Camera-type eye (tissue), 1 donor: ENCODE measurements around the genes SEMA6C, ZNF687, RFX5, LINGO4 and THEM4.

DNA sequence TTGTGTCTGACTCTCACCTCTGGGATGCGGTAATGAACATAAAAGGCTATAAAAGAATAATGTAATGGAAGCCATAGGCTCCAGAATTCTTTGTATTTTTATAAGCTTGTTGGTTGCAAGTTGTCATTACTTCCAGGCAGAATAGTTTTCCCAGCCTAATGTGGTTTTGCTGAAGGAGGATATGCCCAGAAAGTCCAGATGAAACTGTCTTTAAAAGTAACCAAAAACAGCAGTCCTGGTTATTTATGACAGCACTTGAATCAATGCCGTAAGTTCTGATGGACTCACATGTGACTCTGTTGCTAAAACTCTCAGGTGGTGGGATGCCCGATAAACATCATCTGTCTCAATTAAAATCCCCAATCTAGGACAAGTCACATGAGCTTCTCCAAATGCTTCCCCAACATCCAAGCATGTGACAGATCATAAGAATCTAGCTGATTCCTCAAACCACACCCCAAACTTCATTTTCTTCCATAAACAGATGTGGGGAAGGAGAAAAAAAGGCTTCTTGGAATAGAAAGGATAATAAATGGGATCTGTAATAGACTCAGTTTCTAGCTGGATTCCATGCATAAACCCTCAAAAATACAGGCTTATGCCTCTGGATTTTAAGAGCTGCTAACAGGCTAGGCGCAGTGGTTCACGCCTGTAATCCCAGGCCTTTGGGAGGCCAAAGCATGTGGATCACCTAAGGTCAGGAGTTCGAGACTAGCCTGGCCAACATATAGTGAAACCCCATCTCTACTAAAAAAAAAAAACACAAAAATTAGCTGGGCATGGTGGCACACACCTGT, 829 bp upstream of the CTSK start:
- RAMPAGE, long total RNA: no peak

DNA sequence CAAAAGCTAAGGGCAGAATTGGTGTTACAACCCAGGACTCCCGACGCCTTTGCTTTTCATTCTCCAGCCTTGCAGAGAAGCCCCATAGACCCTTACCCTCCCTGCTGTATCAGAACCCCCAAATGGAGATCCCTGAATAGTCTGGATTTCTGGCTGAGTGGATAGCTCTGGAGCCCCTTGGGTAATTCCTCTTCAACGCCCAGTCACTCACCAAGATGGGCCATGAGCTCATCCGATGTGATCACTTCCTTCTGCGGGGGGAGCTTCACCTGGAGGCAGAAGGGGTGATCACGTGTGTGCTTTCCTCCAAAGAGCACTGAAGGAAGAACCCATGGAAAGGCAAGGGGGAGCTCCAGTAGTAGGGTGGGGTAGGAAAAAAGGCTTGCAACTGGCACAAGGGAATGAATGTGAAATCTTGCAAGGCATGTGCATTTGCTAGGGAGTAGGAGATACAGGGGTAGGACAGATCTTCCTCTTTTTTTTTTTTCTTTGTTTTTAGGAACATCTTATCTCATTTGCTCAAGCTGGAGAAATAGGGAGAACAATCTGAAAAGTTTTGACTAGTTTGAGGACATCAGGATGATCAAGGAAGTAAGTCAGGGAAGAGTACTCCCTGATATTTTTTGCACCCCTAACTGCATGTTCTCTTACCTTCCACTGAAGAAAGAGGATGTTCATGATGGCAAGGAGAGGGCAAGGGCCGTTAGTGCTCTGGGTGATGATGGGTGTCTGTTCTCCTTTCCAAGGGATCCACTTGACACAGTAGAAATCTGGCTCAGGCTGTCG, 5.0 kb downstream of the MINDY1 start:
- RAMPAGE, long total RNA: no peak

- RAMPAGE, long total RNA: no peak
Observed at GRCh38 chr1:151037078-151037696, 801 bp downstream of the BNIPL start.

DNA sequence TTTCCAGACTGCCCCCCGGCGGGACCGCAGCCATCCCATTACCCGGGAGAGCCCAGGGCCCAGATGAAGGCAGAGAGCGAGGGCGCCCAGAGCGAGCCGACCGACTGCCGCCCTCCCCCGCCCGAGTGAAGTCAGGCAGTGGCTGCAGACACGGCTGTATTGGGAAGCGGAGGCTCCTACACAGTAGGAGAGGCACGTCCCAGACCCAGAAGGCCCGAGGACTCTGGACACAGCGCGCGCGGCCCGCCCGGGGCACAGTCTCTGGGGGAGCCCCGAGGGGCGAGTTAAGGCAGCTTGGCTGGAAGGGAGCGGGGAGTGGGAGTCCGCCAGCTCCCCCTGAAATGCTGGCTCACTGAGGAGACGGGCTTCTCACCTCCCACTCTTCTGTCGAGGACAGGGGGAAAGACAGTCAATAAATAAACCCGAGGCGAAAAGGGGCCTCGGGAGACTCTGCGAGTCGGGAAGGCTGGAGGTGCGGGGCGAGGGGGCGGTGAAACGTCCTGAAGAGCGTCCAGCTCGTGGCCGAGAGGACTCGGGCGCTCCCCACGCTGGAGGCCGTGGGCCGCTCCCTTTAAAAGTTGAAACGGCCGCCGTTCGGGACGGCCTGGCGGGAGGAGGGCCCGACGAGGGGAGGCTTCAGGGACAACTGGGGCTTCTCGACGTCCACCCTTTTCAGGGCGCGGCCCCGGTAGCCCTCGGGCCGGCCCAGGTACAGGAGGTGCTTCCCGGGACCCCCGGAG, 14.3 kb downstream of the SEMA6C start:
- RAMPAGE, long total RNA: no peak

DNA sequence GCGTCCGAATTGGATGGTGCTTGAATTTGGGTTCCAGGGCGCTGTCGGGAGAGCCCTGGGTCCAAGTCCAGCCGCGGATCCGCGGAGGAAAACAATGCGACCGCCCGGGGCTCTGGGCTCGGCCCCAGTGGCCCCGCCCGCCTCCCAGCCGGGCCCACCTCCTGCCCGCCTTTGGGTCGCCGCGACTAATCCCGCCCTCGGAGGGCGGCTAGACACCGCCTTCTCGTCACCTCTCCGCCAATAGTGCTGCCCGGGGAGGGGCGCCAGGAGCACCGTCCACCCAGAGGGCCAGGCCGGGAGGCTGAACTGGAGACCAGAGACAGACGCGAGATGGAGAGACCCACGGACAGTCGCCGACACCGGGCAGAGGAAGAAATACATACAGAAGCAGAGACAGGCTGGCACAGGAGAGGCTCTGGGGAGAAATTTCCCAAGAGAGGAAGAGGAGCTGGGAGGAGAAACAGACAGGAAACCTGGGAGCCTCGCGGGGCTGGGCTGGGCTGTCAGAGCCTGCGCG, at the start of gene SEMA6C:
TSS of gene SEMA6C (minus strand) at position 96 of the 517 bp plus-strand sequence.
- RAMPAGE, long total RNA: no peak

DNA sequence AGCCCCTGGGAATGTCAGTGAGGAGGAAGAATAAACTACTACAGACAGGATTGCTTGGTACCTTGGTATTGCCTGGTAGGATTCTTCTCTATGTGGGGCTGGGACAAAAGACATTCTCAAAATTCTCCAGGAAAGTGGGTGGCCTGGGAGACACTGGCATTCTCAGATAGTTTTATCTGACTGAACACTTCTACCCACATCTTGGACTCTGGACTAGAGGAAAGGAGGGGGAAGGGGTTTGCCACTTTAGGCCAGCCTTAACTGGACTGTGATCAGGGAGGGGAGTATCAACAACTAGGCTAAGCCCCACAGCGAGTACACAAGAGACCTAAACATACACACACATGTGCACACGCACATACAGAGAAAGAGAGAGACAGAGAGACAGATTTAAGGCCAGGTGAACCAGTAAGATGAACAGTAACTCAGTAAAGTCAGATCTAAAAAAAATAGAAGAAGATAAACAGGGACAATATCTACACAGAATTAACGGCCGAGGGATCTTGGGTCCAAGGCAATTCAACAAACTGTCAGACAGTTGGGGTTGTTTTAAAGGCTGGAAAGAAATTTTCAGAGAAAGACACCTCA, 1.3 kb upstream of the SEMA6C start:
- RAMPAGE, long total RNA: no peak

GRCh38 chr1:151194867-151195609, 3.3 kb upstream of the PIP5K1A start:
- RAMPAGE, long total RNA: no peak

- RAMPAGE, long total RNA: no peak
Observed at GRCh38 chr1:151282026-151283061, at the start of gene ZNF687. Gene ZNF687 (plus strand): TSS chr1:151282299.

- RAMPAGE, long total RNA: start-site peak on the minus strand at chr1:151347240-151347293, 50 reads
Observed at GRCh38 chr1:151346214-151347436, at the start of gene RFX5. Gene RFX5 (minus strand): TSS chr1:151347252.

DNA sequence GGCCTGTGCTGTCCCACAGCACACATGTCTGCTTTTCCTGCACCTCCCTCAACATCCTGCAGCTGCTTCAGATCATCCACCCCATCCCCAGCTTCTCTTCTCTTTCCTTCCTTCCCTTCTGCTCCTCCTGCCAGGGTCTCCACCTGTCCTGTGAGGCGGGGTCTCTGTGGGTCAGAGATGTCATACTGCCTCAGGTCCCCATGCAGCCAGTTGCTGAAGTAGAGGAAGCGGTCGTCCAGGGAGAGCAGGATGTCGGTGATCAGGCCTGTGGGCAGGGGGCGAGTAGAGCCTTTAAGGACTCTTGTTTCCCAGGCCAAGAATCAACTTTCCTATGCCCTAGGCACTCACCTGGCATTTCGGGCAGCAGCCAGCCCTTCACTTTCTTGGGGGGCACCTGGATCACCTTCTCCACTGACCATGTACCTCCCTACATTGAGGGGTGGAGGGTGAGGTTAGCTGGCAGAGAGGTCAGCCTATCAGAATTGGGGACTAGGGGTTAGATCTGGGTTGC, 7.0 kb downstream of the SELENBP1 start:
- RAMPAGE, long total RNA: no peak

DNA sequence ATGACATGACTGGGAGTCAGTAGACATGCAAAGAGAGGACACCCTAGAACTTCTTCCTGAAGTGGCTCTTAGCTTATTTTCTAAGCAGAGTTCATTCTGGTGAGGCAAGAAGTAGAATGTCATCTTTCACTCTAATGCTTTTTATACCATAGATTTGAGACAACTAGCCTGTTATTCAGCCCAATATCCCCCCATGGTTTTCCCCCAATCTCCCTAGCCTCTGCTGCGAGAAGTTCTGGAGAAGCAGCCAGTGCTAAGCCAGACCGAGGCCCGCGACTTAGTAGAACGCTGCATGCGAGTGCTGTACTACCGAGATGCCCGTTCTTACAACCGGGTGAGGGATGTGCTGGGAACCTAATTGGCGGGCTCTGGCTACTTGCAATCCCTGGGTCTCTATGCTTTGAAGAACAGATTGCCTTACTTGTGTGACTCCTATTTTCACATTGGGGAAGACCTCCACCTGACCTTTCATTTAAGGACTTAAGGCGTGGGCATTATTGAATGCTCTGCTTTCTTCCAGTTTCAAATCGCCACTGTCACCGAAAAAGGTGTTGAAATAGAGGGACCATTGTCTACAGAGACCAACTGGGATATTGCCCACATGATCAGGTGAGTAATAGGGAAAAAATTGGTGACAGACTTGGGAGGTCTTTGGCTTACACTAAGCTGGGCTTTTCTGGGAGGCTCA, 1.8 kb downstream of the PSMB4 start:
- RAMPAGE, long total RNA: no peak

DNA sequence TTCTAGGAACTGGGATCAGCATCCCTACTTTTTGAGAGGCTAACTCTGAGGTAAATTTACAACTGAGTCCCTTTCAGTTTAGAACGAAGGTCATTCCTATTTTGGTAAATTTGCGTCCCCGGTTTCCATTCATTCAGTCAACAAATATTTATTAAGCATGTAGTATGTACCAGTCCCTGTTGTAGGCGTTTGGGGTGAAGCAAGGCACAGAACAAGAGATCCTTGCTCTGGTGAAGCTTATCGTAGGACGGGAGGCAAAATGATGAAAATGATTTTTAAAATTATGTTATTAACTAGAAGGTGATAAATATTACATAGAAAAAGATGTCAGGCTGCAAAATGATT, 715 bp upstream of the CGN start:
- RAMPAGE, long total RNA: no peak

- RAMPAGE, long total RNA: no peak
Observed at GRCh38 chr1:151514598-151514929, 3.4 kb downstream of the CGN start.

DNA sequence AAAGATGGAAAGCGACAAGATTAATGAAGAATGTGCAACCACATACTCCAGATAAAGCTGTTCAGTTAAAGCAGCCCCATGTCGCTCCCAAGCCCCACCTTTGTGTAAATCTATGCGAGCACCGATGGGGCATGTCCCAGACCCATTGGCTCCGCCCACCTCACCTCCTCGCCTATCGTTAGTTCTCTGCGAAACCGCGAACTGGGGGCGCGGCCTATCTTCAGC, 163 bp upstream of the TUFT1 start:
- RAMPAGE, long total RNA: no peak

DNA sequence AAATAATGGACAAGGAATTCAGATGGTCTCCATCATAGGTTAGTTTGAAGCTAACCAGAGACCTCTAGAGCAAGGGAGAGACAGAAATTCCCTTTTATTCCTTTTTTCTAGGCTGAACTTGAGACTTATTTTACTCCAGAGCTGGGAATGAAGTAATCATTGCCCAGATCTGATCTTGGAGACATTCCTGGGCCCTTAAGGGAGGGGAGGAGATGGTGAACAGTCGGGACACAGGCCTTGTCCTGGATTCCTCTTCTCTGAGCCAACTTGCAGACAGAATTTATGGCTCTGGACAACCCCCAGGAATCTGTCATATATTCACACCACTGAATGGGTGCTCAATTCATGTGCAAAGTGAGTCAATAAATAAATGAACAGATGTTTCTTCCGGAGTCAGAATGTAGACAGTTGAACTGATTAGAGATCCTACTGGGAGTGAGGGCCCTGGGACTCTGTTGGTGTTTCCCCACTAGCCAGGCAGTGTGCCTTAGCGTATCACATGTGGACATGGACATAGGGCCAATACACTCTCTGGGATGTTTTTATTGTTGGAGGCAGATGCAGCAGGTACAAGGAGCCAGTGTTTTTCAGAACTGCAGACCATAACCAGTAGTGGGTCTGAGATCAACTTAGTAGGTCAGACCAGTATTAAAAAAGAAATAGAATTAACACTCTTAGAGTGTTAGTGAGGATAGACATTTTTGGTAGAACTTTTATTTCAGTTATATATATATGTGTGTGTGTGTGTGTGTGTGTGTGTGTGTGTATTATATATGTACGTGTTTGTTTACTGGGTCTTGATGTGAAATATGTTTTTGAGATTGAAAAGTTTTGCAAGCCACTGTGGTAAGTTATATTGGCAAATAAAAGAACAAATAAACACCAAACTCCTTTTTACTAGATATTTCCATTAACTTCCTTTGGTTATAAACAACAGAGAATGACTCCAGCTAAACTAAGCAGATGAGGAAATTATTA, 2.8 kb downstream of the TUFT1 start:
- RAMPAGE, long total RNA: no peak

- RAMPAGE, long total RNA: no peak
Observed at GRCh38 chr1:151638737-151639140, 26.9 kb downstream of the SNX27 start.

DNA sequence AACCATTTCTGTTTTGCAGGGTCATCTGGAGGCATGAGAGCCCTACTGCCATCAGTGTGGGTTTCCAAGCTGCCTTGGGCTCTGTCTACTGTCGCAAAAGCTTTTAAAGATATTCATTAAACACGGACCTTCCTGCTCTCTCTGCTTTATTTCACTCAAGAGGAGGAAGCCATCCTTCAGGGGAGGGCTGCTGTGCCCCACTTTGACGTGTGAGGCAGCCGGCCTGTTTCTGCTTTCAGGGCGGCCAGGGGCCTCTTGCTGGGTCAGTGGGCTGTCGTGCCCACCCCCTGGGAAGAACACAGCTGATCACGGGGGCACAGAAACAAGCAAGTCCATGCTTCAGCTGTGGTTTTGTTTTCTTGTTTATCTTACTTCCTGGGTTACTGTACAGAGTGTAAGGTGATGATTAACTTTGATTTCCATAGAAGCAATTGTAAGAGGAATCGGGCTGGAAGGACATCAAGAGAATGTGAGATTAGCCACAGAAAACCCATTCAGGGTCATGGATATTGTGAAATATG, 8.2 kb downstream of the RIIAD1 start:
- RAMPAGE, long total RNA: no peak

DNA sequence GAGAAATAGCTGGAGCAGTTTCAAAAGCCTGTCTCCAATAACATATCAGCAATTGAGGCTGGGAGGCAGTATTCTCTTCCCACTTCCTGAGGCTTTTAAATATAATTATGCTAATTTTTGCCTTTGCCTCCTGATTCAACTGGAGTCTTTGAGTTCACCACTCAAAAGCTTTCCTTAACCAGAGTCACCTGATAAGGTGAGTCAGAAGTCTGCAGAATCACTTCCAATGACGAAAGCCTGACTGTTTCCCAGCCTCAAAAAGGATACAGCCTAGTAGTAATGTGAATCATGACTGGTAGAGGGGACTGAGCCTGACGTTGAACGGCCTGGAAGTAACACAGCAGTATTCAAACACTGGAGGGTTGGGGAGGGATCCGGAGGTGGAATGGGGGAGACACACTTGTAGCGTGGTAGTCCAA, 10.4 kb upstream of the MRPL9 start:
- RAMPAGE, long total RNA: no peak

- RAMPAGE, long total RNA: no peak
Observed at GRCh38 chr1:151805196-151805686, at the start of gene LINGO4. Gene LINGO4 (minus strand): TSS chr1:151805419.

DNA sequence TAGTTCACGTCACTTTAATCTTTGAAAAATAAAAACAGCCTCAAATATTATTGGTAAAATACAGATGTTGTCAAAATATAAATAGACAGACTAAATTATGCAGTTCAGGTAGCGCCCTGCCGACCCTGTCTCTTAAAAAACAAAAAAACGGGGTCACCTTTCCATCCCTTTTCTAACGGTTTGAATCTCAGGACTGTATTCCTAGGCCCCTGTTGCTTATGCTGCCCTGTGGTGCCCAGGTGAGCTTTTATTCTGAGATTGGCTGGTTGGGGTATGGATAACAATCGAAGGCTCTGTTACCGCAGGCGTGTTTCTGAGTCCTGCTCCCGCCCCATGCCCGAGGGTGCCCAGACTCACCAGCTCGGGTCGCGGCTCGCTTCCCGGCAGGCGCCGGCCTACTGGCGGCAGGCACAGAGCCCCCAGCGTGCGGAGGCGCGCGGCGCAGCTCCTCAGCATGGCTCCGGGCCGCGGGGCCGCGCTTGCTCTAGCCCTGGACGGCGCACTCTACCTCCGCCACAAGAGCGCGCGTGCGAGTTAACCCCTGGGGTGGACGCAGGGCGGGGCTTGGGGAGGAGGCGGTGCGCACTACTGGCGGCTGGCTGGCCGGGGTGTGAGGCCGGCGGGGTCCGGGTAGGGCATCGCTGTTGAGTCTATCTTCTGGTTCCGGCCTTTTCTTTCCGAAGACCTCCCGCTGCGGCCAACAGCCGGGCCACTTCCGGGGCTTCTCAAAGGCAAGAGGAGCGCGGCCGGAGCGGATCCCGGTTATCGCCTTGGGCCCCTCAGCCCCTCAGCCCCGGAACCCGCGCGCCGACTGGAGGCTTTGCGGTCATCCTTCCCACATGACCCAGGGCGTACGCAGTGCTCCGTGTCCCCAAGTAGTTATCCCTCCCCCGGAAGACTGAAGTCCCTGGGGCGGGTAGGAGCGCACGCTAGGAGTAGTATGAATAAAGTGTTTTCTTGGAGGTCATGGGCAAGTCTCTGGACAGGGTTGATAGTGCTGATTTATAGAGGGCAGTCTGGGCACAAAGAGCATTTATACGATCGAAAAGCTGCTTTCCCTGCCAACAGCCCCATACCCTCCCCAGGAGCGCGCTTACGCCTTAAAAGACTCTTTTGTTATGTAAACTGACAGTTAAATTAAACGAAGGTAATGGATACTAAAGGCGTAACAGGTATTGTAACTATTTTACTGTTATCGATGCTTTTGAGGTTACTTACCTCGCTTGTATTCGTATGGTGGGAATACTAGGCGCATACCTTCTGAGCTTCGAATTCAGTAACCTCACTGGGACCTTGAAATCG, at the start of gene THEM4:
TSS of gene THEM4 (minus strand) at position 509 of the 1,302 bp plus-strand sequence.
- RAMPAGE, long total RNA: no peak